HT-29 (cell line): ENCODE data around the gene TSLP.

DNA sequence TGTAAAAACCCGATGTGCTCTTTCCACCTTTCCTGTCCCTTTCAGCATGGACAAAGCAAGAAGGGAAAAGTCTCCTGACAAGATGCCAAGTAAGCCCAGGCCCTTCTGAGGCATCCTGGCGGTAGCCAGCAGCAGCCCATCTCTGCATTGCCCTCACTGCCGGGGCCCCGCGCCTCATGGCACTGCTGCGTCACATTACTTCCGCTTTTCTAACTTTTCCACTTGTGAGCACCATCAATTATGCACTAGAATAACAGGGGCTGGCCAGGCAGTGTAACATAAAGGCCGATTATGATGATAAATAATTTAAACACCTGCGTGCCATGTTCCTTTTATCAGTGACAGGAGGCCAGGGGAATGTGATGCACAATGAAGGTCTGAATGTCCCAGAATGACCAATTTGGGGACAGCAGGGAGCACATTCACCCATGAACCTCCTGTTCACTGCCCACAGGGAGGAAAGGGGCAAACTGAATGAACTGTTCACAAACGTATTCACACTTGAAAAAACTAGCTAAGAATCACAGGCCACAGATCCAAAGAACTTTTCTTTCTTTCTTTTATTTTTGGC, 37.3 kb downstream of the EFNA5 start:
- RAMPAGE, long total RNA, result no peak

DNA sequence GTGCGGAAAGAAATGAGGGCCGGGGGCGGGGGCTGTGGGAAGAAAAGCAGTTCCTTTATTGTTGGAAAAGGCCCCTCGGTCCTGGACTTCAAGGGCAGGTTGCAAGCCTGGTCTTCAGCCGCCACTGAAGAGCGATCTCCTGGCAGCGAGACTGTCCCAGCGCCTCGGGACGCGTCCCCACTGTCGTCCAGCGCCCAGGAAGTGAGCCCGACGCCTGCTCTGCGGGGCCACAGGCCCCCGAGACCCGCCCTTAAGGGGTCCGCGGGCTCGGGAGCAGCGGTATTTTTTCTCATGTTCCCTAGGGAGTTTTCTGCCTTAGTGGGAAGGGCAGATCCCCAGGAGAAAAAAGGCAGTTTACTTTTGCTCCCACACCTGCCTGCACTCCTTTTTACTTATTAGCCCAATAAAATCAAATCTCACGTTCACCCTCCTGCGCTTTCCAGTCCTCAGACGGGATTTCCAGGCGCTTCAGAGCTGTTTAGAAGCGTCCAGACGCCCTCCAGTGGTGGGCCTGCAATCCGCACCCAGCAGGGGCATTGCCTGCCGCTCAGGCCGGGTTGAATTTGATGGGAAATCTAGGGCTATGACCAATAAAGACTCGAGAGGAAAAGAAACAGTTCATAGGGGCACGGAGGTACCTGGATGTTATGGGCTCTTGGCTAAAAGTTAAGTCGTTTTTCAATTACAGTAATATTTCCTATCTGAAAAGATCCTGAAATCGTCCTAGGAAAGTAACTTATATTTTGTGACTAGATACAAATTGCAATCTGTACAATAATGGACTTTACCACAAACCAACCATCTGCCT, 2.8 kb upstream of the EFNA5 start:
- RAMPAGE, long total RNA, result no peak

DNA sequence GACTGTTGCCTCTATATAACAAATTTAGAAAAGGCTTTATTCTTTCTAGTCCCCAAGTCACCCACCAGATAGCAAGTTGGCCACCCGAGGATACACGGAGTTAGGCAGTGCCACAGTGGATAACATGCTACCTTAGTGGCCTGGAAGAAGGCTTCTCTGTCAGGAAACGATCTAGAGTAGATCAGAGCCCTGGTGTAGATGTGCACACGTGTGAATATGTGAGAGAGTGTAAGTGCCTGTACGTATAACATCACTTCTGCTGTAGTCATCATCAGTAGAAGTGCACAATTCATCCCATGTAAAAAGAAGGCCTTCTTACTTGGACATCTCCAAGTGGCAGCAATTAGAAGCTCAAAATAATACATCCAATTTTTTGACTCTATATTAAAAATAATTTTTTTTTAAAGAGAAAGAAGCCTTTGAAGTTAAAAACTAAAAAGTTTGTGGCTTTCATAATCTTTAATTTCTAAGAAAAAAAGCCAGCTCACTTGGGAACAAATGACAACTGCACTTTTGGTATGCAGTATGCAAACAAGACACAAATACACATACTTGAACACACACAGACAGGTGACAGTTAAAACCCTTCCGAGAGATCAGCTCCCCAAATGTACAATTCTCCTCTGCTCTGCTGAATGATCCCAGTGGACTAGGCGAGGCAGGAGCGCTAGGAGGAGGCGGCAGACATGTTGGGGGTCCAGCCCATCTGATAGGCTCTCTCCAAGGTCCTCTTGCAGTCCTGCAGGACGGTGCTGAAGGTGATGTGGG, 190.5 kb upstream of the EFNA5 start:
- RAMPAGE, long total RNA, result no peak

DNA sequence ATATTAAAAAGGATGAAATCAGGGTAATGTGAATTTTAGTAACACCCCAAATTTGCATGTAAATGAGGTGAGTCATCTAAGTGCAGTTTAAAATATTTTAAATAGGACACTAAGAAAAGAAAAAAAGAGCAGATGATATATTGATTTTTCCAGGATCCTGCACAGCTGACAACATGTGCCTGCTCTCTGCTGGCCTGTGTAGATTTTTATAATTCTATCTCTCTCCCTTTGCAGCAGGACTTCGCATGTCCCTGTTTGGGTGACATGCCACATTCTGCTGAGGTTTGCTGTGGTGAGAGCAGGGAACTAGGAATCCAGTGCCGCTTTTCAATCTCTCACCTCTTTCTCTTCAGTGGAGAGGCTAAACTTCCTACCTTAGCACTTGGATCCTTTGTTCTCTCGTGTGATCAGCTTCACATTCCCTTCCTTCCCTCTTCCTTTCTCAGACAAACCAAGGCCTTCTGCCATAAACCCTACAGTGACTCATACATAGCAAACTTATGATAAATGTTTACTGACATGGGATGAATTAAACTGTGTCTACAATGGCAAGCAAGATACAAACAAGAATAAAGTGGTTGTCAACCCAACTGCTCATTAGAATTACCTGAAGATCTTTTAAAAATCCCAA, 198.8 kb upstream of the EFNA5 start:
- RAMPAGE, long total RNA, result no peak

DNA sequence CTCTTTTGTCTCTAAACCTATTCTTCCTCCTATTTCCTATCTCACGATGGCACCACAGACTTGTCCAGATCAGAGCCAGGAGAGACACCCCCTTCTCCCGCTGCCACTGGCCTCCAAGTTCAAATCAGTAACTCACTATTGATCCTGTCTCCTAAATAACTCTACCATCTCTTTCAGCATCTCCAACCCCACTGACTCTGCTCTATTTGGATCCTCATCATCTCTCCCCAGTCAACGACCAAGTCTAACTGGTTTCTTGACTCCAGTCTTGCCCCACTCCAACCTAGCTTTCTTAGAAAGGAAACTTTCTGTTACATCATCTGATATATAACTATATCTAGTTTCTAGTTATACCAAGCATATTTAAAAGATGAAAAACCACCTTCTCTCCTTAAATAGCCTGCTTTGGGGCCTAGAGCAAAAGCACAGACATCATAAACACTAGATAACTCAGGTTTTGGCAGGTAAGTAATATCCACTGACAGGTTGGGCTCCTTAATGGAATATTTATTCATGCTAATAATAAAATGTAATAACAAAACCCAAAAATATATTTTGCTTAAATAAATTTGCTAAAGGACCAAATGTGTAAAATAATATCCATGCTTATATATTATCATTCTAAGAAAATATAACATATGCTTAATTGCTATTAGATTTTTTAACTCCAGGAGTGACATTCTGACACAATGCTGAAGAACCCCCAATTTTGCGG, 233.6 kb upstream of the EFNA5 start:
- RAMPAGE, long total RNA, result no peak

DNA sequence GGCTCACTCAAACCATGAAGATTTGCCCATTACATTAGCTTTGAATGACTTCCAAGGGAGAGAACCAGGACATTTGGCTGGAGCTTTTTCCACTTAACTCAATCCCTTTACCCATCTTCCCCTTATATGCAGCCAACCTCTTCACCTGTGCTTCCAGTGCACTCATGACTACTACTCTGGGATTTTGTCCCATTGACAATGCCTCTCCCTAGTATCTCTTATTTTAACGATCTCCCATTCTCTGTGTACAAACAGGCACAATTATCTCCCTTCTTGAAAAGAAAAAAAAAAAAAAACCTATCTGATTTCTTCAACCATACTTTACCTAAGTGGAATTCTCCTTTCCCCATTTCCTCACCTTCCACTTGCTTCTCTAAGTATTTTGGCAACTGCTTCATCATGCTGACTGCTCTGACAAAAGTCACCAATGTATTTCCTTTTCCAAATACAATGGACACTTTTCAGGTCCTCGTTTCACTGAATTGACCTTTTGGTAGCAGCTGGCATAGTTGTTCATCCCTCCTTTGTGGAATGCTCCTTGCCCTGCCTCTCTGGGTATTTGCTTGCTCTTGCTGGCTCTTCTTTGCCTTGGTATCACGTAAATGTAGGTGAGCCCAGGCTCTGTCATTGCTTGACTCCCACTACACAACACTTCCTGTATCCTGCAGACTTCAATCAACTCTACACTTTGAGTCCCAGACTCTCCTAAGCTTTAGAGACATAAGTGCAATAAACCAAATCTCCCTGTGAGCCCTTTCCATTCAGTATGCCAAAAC, 271.9 kb upstream of the EFNA5 start:
- RAMPAGE, long total RNA, result no peak

DNA sequence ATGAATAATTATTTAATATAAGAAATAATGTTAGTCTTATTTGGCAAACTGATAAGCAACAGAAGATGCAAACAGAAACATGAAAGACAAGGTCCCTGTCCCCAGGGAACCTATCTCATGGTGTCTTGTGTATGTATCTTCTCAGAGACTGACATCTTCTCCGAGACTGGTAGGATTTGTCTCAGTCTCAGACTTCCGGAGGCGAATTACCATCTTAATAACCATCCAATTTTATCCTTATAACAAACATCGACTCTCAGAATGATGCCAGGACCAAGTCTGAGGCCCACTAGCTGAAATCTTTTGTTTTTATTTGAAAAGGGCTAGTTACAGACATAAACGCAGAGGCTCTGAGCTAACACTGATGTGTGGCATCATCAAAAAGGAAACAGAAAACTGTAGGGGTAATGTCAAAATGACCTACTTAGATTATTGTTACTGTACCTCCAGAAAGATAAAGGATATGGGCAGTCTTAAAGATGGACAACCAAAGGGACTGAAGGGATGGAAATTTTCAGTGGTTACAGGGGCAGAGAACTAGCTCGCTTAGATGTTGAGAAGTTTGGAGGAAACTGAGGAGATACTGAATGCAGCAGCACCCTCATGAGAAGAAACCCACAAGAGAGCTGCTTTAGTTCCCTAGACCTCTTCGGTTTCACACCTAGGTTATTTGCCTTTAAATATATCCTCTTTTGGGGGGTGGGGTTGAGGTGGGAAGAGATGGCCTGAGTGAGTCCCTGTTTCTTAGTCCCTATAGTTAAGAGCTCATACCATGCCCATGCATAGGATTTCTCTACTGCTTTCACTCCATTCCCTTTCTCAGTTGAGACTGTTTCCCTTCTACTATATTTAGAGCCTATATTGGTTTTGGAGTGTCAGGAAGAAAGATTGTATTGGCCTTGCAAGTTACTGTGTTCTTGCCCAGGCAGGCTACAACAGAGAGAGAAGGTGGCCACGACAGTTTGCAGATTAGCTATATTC, 320.2 kb upstream of the EFNA5 start:
- RAMPAGE, long total RNA, result no peak

GRCh38 chr5:108089112-108089796, 292.6 kb downstream of the FBXL17 start:
- RAMPAGE, long total RNA, result no peak

DNA sequence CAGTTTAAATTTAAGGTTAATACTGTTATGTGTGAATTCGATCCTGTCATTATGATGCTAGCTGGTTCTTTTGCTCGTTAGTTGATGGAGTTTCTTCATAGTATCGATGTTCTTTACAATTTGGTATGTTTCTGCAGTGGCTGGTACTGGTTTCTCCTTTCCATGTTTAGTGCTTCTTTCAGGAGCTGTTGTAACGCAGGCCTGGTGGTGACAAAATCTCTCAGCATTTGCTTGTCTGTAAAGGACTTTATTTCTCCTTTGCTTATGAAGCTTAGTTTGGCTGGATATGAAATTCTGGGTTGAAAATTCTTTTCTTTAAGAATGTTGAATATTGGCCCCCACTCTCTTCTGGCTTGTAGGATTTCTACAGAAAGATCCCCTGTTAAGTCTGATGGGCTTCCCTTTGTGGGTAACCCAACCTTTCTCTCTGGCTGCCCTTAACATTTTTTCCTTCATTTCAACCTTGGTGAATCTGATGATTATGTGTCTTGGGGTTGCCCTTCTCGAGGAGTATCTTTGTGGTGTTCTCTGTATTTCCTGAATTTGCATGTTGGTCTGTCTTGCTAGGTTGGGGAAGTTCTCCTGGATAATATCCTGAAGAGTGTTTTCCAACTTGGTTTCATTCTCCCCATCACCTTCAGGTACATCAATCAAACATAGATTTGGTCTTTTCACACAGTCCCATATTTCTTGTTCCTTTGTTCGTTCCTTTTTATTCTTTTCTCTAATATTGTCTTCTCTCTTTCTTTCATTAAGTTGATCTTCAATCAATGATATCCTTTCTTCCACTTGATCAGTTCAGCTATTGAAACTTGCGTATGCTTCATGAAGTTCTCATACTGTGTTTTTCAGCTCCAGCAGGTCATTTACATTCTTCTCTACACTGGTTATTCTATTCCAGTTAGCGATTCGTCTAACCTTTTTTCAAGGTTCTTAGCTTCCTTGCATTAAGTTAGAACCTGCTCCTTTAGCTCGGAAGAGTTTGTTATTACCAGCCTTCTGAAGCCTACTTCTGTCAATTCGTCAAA, 170.3 kb downstream of the FBXL17 start:
- RAMPAGE, long total RNA, result no peak

- RAMPAGE, long total RNA, result no peak
These were observed 1.8 kb upstream of the PJA2 start for GRCh38 chr5:109411425-109412176.

GRCh38 chr5:109673574-109674045, 16.1 kb upstream of the MAN2A1 start:
- RAMPAGE, long total RNA, result no peak

GRCh38 chr5:109739642-109740589, 50.2 kb downstream of the MAN2A1 start:
- RAMPAGE, long total RNA, result no peak

DNA sequence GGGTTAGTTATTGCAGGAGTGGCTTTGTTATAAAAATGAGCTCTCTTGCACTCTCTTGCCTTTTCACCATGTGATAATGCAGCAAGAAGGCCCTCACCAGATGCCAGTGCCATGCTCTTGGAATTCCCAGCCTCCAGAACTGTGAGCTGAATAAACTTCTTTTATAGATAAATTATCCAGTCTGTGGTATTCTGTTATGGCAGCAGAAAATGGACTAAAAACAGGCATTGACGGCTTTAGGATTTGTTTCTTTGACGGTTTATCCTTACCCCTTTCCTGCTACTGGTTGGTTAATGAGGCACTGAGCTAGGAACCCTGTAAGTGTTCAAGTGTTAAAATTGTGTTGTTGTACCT, 161.7 kb downstream of the MAN2A1 start:
- RAMPAGE, long total RNA, result no peak

GRCh38 chr5:110000544-110001137, 310.9 kb downstream of the MAN2A1 start:
- RAMPAGE, long total RNA, result no peak

DNA sequence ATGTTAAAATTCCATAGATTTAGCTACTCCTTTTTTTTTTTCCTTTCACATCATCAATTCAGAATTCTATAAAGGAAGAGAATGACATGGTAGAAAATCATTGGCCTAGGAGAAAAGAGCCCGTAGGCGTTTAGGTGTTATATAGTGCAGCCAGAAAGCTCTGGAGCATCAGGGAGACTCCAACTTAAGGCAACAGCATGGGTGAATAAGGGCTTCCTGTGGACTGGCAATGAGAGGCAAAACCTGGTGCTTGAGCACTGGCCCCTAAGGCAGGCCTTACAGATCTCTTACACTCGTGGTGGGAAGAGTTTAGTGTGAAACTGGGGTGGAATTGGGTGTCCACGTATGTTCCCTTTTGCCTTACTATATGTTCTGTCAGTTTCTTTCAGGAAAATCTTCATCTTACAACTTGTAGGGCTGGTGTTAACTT, at the start of gene TSLP:
Gene TSLP, plus strand, starts transcription at position 168 of the 430 bp plus-strand sequence.
- RAMPAGE, long total RNA, result no peak

DNA sequence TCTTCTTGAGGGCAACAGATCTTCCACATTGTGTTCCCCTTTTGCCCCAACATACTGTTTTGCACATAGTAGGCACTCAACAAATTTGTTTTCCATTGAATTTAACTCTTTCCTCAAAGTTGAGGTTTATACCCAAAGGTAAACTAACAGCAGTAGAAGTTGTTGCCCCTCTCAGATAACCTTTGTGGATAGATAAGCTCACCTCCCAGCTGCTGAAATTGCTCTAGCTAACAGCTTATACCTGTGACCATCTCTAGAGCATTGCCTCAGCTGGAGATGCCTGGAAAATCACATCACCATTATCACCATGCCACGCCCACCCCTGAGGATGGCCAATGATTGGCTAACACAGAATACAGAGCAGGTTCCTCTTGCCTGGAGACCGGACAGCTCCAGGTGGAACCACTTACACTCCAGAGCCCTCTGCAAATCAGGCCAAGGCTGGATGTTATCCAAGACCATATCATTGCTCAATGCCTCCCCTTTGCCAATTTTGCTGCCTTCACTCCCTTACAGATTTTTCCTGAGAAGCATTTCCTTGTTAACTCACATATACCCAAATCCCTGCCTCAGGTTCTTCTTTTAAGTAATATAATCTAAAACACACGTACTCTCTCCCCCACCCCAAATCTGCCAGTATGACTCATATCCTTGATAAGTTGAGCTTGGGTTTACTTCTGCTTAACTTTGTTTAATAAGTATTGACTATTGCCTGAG, 309.8 kb downstream of the EPB41L4A start:
- RAMPAGE, long total RNA, result no peak

DNA sequence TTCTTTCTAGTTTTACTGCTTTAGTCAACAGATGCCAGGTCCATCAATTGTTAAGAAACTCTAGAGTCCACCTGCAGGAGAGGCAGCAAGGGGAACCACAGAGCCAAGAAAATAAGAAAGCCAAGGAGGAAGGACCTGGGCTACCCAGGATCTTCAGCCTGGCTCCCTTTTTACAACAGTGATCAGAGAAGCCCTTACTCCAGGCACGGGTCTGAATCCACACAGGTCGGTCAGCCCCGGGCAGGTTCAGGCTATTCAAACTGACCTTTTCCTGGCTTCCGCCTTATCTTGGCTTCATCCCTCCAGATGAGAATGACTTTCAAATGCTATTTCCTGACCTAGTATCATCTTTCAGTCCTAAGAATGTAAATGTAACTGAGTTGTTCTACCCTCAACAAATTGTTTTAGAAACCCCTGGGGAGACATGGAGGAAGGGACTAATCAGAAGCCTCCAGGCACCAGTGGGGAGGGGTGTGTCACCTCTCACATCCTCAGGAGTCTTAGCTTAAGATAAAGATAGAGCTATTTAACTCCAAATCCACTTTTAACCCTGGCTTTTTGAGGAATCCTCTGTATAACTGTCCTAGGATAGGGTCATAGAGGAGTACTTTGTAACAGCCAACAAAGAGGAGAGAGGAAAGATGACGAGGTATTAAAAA, 213.2 kb downstream of the EPB41L4A start:
- RAMPAGE, long total RNA, result no peak

DNA sequence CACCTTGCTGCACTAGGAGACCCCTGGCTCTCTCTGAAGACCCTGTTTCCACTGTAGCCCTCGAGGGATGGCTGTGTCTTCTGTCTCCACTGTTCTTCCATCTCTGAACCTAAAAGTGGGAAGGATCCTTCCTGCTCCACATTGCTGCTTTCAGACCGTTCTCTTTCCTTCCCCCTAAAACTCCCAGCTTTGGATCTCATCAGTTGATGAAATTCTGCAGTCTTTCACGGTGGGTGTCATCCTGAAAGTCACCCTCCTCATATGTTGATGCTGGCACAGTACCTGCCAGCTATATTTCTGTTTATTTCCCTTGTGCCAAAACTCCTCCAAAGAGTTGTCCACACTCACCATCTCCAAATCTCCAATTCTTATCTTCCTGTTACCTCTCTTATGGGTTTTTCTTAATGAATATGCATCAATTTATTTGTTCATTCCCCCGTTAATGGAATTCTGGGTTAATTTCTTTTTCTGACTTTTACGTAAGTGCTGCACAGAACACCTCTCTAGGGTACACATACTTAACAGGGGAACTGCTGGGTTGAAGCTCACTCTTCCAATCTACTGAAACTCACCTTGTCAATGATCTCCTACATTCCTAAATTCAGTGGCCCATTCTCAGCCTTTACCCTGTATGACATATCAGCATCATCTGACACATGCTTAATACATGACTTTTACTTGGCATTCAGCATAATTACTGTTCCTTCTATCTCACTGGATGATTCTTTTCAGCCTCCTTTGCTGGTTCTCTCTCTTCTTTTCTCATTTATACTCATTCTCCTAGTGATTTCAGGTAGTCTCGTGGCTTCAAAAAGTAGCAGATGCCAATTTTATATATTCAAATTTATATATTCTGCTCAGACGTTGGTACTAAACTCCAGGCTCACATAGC, 163.9 kb downstream of the EPB41L4A start:
- RAMPAGE, long total RNA, result no peak

- RAMPAGE, long total RNA, result no peak
These were observed 132.1 kb downstream of the EPB41L4A start for GRCh38 chr5:112286807-112287519.

GRCh38 chr5:112347692-112348343, 71.3 kb downstream of the EPB41L4A start:
- RAMPAGE, long total RNA, result no peak